Bronchus fibroblast of lung (primary cell): ENCODE measurements around the genes ACKR2, GASK1A and ANO10.

- RAMPAGE, long total RNA, result no peak
Measured at GRCh38 chr3:42134890-42135490, 43.8 kb downstream of the TRAK1 start.

GRCh38 chr3:42179120-42179951, 86.6 kb downstream of the CCK start:
- RAMPAGE, long total RNA, result no peak

GRCh38 chr3:42211818-42212570, 54.0 kb downstream of the CCK start:
- RAMPAGE, long total RNA, result no peak

- RAMPAGE, long total RNA, result no peak
Measured at GRCh38 chr3:42512881-42513523, 10.6 kb downstream of the VIPR1 start.

- RAMPAGE, long total RNA, result no peak
Measured at GRCh38 chr3:42544784-42545692, 36.7 kb downstream of the SEC22C start.

GRCh38 chr3:42630350-42630977, 23.0 kb upstream of the ZBTB47 start:
- RAMPAGE, long total RNA, result no peak

DNA sequence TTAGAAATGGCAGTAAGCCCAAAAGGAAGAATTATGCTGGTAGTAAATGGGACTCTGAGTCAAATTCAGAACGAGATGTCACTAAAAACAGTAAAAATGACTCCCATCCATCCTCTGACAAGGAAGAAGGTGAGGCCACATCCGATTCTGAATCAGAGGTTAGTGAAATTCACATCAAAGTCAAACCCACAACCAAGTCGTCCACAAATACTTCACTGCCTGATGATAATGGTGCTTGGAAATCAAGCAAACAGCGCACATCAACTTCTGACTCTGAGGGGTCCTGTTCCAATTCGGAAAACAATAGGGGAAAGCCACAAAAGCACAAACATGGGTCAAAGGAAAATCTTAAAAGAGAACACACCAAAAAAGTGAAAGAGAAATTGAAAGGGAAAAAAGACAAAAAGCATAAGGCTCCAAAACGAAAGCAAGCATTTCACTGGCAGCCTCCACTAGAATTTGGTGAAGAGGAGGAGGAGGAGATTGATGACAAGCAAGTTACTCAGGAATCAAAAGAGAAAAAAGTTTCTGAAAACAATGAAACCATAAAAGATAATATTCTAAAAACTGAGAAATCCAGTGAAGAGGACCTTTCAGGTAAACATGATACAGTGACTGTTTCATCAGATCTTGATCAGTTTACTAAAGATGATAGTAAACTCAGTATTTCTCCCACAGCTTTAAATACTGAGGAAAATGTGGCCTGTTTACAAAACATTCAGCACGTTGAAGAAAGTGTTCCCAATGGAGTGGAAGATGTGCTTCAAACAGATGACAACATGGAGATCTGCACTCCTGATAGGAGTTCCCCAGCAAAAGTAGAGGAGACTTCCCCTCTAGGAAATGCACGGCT, 15.0 kb upstream of the ZBTB47 start:
- RAMPAGE, long total RNA, result no peak

- RAMPAGE, long total RNA, result no peak
Measured at GRCh38 chr3:42723162-42723708, 20.6 kb upstream of the HHATL start.

- RAMPAGE, long total RNA, result no peak
Measured at GRCh38 chr3:42780263-42780734, 7.2 kb upstream of the CCDC13 start.

GRCh38 chr3:42809240-42809562, at the start of gene ACKR2:
Gene ACKR2 (plus strand): TSS chr3:42809445.
- RAMPAGE, long total RNA, result no peak

- RAMPAGE, long total RNA, result no peak
Measured at GRCh38 chr3:42871642-42872533, 3.8 kb downstream of the CYP8B1 start.

GRCh38 chr3:42978943-42979960, at the start of gene GASK1A:
Gene GASK1A (plus strand): TSS chr3:42979311.
- RAMPAGE, long total RNA, result no peak

DNA sequence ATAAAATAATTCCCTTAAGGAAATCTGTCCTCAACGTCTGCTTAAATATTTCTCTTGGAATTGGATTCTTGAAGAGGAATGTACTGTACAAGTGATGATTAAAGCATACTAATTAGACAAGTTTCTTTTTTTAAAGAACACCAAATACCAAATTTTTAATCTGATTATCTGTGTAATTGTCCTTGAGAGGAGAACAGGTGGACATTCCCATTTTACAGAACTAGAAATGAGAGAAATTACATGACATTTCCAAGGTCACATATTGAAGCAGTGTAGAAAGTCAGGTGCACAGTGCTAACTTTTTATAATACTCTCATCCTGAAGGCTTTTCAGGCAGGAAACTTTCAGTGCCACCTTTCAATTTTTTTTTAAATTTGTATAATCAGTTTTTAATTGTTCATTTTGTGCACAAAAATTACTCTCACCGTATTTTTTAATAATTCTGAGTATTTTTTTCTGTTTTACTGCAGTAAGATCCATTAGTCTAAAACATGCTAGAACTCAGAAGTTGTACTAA, 1.6 kb downstream of the SNRK start:
- RAMPAGE, long total RNA, result no peak

- RAMPAGE, long total RNA, result no peak
Measured at GRCh38 chr3:43313247-43313677, 26.9 kb downstream of the SNRK start.

GRCh38 chr3:43317736-43318325, 31.5 kb downstream of the SNRK start:
- RAMPAGE, long total RNA, result no peak

DNA sequence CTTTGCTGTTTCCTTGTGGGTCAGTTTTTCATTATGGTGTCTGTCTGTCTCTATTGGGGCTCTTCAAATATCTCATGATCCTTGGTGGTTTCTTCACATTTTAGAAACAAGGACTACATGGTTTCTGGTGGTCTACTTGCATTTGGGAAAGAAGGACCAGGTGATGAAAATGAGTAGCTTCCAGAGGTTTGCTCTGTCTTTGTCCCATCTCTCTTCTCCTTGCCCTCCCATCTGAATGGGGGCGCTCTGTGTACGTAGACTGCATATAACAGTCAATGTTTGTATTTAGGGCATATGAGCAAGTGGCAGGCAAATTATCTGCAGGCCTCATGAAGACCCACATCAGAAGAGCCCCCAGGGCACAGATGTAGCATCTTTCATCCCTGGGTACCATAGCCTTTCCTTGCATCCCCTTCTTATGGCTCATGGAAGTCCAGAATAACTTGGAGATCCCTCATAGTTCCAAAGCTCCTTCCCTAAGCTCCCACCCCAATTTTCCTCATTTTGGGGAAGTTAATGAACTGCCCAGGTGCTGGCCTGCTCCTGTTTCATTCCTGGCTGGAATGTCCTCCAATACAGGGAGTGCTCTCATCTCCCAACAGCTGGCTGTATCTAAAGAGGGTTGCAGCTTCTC, 113.2 kb downstream of the SNRK start:
- RAMPAGE, long total RNA, result no peak

DNA sequence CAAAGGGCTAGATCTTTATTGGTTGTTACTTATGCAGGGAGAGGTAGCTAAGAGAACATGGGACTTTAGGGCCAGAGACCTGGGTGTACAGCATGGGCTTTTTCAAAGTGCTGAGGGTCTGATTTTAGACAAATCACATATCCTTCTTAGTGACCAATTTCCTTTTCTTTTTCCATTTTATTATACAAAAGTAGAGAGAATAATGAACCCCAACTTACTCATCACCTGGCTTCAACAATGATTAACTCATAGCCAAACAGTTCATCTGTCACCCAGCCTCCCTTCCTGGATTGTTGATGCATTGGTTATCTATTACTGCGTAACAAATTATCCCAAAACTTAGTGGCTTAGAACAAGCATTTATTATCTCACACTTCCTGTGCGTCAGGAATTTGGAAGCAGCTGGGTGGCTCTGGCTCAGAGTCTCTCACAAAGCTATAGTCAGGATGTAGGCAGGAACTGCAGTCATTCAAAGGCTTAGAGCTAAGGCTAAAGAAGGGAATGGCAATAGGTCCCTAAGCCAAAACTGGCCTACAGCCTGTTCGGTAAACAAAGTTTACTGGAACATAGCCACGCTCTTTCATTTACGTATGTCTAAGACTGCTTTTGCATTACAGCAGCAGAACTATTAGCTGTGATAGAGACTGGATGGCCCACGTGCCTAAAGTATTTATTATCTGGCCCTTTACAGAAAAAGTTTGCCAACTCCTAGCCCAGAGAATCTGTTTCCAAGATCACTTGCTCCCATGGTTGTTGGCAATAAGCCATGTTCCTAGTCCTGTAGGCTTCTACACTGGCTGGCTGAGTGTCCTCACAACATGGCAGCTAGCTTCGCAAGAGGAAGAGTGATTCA, 132.2 kb downstream of the SNRK start:
- RAMPAGE, long total RNA, result no peak

DNA sequence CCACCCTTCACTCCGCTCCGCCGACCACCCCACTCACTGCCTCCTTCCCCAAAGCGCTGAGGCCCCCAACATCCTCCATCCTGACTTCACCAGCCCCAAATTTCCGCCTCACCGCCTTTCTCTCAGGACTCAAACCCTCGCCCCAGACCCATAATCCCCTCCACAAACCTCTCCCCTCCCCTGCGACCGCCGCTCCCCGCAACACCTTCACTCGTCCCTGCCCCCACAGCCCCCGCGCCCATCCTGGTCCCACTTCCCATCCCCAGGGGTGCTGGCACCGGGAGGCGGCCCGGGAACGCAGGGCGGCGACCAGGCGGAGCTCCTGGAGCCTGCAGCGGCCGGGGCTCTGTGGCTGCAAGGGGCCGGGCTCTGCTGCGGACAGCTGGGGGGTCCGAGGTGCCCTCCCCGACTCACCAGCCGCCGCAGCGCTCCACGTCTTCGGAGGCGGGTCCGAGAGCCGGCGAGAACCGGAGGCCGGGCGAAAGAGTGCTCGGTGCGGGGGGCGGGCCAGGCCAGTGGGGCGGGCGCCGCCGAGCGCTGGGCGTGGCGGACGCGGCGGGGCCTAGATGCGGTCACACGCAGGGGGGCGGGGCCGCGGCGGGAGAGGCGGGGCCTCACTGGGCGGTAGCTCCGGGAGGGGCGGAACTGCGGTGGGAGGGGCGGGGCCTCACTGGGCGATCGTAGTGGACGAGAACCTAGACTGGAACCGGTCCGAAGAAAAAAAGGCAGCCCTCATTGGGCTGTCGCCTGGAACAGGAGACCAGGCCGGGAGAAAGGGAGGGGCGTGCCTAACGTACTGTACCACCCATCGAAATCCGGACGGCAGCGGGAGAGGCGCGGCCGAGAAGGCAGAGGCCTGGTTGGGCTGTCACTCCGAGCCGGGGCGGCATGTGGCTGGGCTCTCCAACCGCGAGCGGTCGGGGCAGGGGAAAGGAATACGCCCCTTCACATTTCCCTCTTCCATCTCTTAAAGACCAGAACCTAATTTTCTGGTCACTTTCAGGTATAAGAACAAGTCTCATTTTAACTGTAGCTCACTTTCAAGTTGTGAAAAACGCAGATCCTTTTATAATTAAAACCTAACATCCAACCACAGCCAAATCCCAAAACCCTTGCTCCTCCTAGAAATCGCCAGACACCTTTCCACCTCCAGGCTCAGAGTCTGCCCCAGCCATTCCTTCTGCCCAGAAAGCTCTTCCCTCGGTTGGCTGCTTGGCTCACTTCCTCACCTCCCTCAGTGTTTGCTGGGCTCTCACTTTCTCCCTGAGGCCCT, at the start of gene ANO10:
TSS of gene ANO10 (minus strand) at position 517 of the 1,273 bp plus-strand sequence.
- RAMPAGE, long total RNA, result start-site peak on the minus strand centred at position 469 of the sequence, 71 bp wide, 284 and 209 reads in 2 replicates

GRCh38 chr3:43872780-43873391, 182.1 kb downstream of the ABHD5 start:
- RAMPAGE, long total RNA, result no peak

GRCh38 chr3:44235621-44236362, 5.9 kb upstream of the TOPAZ1 start:
- RAMPAGE, long total RNA, result no peak